ENCODE results near the genes FLRT2, ZC3H14 and TTC8.

GRCh38 chr14:77313966-77314513 is 6.6 kb downstream of the POMT2 start:
- PRO-cap, result no peak

DNA sequence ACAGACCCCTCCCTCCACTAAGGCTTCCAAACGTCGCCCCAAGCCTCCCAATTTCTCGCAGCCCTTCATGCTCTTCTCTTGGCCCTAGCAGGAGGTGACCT is 484 bp downstream of the GSTZ1 start:
- PRO-cap, result no peak

GRCh38 chr14:77324172-77324773 is 3.4 kb downstream of the GSTZ1 start:
- PRO-cap, result no peak

GRCh38 chr14:77338079-77338758 is 17.4 kb downstream of the GSTZ1 start:
- PRO-cap, result no peak

DNA sequence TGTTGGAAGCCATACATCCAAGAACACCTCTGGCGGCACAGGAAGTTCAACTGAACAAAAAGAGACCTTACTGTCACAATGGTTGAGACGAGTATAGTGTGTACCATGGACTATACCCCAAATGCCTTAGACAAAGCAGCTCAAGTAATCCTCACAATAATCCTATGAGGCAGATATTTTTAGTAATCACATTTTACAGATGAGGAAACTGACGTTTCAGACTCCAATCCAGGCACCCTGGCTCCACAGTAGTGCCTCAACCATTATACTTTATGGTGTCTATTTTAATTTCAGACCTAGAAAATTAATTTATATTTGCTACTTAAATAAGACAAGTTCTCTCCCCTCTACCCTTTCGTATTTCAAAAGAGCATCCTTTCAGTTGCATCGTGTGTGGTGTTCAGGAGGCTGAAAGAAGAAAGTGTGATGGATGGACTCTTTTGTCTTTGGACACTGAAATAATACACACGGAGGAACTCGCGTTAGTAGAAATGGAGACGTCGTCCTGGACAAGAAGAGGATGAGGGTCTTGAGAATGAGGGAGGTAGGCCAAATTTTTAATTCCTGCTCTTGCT is 1.1 kb downstream of the TMED8 start:
- PRO-cap, result no peak

- PRO-cap, result unidirectional peak, plus-strand start at chr14:77657395; unidirectional peak, plus-strand start at chr14:77657425
Observed at GRCh38 chr14:77657098-77657748, 40.8 kb upstream of the SPTLC2 start.

DNA sequence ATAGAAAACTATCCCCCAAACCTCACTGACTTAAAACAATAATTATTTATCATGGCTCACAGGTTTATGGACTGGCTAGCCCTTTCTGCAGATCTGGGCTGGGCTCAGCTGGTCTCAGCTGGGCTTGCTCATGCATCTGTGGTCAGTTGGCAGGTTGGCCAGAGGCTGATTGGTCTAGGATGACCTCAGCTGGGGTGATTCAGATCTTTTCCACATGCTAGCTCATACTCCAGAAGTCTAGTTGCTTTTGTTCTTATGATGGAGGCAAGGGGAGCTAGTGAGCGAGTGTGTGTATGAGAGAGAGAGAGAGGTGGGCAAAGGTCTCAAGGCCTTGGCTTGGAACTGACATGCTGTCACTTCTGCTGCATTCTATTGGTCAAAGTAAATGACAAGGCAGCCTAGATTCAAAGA is 181.2 kb upstream of the NRXN3 start:
- PRO-cap, result no peak

- PRO-cap, result no peak
Observed at GRCh38 chr14:78709722-78710734, 539.9 kb downstream of the NRXN3 start.

- PRO-cap, result no peak
Observed at GRCh38 chr14:81085508-81085945, 130.1 kb downstream of the TSHR start.

- PRO-cap, result no peak
Observed at GRCh38 chr14:81219729-81219993, 1.1 kb downstream of the GTF2A1 start.

DNA sequence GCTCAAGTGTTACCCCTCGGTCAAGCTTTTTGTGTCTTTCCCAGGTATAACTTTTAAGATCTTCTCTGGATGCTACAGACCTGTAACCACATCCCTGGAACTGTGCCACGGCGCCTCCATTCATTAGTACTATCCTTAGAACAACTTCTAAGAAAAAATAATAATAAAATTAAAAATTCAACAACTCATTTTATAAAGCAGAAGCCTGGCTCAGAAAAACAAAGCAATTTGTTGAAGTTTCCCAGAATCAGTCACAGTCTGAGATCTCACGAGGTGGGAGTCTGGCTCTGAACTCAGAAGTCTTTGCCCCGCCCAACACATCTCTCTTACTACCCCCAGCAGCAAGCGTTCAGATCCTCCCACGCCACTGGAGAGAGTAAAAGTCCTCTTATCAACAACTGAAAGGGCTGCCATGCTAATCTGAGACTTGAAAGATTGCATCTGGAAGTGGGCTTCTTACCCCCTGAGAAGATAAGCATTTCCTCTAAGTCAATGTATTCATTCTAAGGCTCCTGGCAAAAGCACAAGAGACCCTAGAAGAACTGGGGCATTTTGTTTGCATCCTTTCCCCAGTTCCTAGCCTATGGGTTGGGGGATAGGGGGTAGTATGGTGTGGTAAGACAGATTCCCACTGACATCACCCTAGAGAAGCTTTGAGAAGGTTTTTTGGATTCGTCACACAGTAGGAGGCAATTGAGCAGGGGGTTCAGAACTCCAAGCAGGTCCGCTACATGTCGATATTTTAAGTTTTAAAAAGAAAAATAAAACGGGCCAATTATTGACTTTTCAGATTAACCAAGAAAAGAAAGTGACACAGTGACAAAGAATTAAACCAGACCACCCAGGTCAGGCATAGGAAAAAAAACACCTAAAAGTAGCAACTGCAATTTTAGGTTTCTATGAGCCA is 34.1 kb upstream of the STON2 start:
- PRO-cap, result no peak

DNA sequence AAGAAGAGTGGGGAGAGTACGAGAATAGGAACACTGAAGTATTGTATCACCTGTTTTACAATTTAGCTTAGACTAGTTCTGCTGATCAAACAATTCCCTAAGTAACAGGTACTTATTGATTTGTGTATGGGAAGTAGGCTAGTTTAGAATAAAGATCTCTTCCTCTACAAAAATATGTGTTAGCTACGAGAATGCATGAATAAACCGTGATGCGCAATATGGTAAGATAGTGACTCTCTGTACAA is 970.4 kb upstream of the SEL1L start:
- PRO-cap, result no peak

DNA sequence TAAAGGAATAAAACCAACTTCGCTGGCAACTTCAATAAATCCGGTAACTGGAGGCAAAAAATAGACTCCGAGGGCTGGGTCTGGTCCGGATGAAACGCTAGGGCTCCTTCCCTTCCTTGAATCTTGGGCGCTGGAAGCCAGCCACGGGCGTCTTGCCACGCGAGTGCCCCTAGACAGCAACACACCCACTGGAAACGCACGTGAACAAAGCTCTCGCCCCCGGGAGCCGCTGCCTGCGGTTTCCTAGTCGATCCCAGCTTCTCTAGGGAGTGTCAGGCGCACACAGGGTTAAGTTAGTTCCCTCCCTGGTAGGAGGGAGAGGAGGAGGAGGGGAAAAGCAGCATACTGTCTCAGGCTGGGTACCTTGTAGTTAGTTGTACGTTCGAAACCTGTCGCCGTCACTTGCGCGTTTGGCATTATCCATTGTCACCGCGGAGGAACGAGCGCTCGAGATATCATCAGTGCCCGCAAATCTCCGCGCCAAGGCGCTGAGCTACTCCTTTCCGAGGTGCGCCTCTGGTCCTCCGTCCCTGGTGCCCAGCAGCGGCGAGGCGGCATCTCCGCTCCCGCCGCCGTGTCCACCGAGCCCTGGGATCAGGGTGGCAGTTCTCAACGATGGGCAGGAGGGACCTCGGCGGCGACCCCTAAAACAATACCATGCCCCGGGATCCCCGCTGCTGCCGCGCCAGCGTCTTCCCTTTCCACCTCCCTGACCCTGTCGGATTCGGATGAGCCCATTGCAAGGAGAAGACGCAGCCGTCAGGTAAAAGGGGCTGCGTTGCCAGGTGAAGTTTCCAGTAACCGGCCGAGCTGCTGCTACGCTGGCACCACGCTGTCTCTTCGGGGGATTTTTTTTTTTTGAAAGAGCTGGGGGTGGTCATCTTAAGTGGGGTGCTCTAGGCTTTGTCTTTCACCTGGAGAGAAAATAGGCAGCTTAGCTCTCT is at the start of gene FLRT2:
TSS of gene FLRT2 (plus strand) at position 373 of the 944 bp plus-strand sequence.
- PRO-cap, result no peak

GRCh38 chr14:85530789-85531758 is 1.1 kb downstream of the FLRT2 start:
- PRO-cap, result no peak

DNA sequence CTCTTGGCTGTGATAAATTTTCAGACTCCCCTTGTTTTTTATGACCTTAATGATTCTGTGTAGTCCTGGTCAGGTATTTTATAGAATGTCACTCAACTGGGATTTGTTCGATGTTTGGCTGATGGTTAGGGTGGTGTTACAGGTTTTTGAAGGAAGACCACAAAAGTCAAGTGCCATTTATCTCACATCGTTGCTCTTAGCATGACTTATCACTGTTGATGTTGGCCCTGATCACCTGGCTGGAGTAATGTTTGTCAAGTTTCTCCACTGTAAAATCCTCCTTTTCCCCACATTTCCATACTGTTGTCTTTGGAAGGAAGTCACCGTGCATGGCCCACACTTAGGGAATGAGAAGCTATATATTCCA is 151.2 kb downstream of the GALC start:
- PRO-cap, result no peak

DNA sequence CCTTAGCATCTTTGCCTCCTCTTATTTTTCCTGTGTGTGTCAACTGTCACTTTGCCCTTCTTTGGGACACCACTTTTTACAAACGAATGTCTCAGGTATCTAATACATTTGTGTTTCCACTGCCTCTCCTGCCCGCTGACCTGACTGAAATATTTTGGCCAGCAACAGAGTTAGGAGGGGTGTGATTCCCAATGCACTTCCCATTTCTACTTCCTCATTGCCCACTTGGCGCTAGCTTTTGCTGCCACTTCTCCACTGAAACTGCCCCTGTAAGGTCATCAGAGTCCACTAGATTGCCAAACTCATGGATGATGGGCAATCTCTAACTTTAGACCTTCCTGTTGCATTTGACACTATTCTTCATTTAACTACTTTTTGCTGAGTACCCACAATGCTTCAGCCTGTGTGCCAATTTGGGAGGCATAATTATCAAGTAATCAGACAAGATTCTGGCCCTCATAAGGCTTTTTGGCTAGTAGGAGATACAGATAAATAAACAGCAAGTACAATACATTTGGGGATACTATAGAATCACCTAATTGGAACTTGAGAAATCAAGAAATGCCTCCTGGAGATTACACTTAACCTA is 40.8 kb downstream of the GPR65 start:
- PRO-cap, result no peak

- PRO-cap, result no peak
Observed at GRCh38 chr14:88189010-88189814, 133.9 kb downstream of the KCNK10 start.

- PRO-cap, result bidirectional peak, plus-strand start at chr14:88563063, minus-strand start at chr14:88562915; unidirectional peak, minus-strand start at chr14:88563457
Observed at GRCh38 chr14:88562754-88563739, at the start of gene ZC3H14. TSS of gene ZC3H14 (plus strand) at chr14:88563037.

DNA sequence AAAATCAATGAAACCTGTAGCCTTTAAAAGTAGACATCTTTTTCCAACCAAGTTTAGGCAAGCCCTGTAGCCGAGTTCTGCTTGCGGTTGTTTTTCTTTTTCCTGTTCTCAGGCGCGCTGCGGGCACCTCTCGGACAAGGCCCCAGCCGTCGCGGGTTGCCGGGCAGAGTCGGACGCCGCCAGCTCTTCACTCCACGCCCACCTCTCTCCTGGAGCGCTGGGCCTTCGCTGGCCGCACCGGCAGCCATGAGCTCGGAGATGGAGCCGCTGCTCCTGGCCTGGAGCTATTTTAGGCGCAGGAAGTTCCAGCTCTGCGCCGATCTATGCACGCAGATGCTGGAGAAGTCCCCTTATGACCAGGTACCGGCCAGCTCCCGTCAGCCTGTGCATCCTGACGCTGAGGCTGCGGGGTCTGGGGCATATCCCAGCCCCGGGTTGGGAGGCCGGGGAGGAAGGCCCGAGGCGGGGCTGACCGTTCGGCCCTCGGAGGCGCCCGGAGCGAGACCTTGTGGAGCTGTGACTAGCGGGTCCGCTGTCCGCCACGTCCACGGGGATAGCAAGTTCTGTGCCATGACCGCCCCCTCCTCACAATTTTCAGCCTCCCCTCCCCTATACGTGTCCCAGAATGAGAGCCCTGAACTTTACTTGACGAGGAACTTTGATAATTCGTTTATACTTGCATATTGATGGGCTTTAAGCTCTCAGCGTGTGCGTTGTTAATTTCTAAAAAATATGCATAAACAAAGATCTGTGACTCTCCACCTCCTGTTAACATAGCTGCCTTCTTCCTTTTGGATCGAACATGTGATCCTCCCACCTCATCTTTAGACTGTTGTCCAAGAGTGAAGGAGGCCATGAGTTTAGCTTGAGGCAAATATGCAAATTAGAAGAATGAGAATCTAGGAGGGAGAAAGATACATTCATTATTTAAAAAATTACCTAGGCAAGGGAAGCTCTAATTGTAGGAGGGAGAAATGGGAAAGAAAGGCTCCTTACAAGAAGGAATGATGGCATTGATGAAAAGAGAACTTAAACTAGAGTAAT is at the start of gene TTC8:
TSS of gene TTC8 (plus strand) at position 190 of the 1,044 bp plus-strand sequence.
- PRO-cap, result bidirectional peak, plus-strand start at position 190 of the sequence, minus-strand start outside the sequence

DNA sequence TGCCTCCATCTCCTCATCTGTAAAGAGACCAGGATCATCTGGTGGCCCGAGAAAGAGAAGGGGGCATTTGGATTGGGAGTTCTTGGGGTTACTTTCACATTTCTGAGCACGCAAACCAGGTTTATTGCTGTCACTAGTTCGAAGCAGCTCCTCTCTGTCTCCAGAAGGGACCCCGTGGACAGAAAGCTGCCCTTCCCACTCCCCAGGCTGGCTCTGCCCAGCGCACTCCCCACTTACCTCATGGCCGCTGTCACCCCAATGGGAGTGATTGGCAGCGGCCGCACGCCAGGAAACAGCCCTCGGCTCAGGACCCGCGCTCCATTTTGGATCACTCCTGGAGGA is 236.6 kb downstream of the FOXN3 start:
- PRO-cap, result no peak